Spinal cord (tissue), 3 donors: ENCODE measurements around a stretch of chr1.

DNA sequence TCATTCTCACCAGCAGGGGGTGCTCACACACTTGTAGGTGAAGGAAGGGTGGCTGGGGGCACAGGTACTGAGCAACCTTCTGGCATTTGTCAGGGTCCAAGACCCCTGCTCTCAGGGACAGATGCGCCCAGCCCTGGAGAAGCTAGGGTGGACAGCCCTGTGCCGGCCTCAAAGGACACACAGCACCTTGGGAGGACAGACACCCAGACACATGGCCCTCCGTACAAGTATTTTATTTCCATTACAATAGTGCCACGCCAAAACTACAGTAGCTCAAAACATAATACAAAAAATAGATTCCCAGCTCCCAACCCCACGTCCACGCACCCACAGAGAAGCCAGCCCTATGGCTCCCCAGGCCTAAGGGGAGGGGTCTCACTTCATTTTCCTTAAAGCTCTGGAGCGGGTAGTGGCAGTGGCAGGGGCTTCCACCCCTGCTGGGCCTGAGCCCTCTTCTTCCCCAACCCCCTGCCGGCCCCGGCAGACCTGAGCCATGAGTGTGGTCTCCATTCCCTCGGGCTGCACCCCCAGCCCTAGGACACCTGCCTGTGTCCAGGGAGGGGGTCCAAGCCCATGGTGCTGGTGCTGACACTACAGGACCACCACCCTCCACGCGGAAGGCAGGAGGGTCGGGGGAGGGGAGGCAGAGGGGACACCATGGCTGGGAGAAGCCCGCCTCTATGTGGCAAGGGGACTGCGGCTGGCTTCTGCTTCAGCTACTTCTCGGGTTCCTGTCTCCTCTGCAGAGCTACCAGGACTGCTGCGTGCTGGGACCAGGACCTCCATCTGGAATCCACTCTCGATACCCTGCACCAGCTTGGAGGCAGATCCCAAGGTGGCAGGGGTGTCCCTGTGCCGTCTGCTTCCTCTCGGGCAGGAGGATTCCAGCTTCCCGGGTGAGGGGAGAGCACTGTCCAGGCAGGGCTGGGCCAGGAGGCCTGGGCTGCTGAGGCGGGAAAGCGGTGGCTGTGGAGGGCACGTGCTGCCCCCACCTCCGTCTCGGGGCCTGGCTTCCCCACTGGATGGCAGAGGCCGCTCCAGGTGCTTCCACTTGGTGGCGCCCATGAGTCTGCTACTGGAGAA, 40.7 kb upstream of the EIF4G3 start:
- PRO-cap: no peak
- RAMPAGE, long total RNA: no peak

GRCh38 chr1:21254185-21255179, 35.8 kb downstream of the ECE1 start:
- PRO-cap: no peak
- RAMPAGE, long total RNA: no peak

DNA sequence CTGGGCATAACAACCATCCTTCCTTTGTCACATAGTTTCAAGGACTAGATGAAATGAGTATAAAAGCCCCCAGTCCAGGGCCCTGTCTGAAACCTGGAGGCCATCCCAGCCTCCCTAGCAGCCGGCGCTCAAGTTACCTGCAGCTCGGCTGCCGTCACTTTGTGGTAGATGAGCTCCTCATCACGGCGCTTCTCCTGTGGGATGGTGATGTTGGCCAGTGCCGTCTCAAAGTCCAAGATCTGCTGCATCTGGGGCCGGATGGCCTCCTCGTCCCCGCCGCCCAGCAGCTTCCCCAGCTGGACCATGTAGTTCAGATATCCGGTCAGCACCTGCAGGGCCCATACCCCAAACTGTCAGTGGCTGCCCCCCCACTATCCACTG, 34.5 kb downstream of the ECE1 start:
- PRO-cap: no peak
- RAMPAGE, long total RNA: no peak

DNA sequence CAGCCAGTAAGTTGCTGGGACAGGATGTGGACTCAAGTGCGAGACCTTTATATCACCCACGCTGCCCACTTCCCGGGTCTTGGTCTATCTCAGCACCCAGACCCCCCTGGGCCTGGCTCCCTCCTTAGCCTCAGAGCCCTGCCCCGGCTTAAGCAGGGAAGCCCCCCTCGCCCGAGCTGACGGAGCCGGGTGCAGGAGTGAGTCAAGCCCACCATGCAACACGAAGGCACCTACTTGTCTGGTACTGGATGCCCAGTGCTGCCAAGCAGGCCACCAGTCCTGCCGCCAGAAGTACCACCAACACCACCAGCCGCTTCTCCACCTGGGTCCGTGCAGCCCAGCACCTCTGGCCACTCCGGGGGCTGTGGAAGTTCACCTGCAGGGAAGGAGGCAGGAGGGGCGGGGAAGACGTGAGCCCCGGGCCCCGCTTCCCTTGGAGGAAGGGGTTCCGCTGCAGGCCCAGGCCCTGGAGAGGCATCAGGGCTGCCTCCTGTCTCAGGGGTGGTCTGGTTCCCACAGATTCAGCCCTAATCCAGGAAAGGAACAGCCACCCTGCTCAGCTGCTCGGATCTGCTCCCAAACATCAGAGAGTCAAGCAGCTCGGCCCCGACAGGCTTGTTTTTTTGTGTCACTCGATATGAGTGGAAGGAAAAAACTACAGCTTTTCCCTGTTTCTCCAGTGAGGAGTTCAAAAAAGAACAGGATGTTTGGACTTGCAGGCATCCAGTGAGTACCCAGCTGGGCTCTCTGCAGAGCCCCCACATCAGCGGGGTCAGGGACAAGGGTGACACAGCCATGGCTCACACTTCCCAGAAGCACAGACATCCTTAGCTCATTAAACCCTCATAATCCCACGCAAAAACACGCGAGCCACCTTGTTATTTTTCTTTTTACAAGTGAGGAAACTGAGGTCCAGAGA, 11.0 kb downstream of the ECE1 start:
- PRO-cap: no peak
- RAMPAGE, long total RNA: no peak

DNA sequence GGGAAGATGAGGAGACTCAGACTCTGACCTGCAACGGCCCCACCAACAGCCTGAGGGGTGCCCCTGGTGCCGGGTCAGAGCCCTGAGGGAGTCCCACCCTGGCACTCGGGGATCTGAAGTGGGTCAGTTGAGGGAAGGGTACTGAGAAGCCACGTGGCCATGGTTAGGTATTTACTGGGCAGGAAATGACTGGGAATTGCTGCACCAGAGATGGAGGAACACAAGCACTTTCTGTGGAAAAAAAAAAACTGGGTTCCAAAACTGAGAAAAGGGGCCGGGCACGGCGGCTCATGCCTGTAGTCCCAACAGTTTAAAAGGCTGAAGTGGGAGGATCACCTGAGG, 9.7 kb downstream of the ECE1 start:
- PRO-cap: no peak
- RAMPAGE, long total RNA: no peak

DNA sequence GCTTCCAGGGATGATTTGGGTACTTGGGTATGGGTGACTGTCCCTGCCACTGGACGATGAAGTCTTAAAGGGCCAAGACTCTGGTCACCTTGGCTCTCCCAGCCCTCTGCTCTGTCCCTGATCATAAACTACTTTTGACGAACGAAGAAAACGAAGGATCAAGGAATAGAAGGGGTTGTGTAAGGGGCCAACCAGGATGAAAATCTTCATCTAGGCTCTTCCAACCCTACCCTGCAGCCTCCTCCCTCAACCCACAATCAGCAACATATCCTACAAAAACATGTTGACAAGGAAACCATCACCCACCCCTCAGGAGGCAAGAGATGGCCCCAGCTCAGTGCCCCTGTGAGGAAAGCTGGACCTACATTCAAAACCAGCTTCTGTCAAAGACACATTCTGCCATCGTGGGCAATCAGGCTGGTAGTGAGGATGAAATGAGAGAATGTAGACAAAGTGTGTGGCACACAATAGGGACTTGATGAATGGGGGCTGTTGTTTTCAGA, 20.5 kb upstream of the ECE1 start:
- PRO-cap: no peak
- RAMPAGE, long total RNA: no peak

DNA sequence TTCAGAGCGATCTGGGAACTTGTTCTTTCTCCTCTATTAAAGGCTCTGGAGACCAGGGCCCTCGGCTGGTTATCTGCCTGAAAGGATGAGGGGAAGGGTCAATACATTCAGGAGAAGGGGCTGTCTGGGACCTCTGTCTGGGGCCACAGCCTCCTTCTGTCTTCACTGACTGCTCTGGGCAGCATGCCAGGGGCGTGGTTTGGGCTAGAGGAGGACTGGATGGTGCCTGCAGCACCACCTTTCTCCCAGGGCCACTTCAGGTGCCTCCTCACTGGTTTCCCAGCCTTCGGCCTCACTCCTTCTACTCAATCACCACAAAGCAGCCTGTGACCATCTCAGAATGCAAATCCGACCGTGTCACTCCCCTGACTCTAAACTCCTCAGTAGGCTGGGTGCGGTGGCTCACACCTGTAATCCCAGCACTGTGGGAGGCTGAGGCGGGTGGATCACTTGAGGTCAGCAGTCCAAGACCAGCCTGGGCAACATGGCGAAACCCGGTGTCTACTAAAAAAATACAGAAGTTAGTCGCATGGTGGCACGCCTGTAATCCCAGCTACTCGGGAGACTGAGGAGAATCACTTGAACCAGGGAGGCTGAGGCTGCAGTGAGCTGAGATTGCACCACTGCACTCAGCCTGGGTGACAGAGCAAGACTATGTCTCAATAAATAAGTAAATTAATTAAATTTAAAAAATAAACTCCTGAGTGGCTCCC, 50.1 kb upstream of the ECE1 start:
- PRO-cap: no peak
- RAMPAGE, long total RNA: no peak

DNA sequence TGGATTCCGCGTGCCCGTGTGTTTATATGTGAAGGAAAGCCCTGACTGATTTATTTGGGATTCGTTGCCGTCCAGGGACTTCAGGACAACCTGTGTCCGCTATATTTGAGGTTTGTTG, 55.9 kb upstream of the ECE1 start:
- PRO-cap: no peak
- RAMPAGE, long total RNA: no peak

DNA sequence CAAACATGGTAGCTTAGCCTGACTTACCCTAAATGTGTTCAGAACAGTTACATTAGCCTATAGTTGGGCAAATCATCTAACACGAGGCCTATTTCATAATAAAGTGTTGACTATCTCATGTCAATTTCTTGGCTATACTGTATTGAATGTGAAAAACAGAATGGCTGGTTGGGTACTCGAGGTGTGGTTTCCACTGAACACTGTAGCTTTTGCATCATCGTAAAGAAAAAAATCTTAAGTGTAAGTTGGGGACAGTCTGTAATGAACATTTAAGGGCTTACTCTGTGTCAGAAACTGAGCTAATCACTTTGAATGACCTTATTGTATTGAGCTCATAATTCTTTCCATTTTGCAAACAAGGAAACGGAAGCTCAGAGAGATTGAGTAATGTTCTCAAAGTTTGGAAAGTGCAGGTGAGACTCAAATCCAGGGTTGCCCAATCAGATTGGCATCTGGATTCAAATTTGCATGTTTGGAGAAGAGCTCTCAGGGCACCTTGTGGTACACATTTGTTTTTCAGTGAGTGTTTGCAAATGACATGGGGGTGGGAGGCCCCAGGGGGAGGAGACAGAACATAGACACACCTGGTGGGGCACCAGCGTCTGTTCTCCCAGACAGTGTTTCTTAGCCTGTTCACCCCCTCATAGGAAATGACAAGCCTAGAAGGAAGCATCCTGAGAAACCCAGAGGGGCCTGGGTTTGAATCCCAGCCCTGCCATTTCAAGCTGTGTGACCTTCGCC, 7.9 kb downstream of the ALPL start:
- PRO-cap: no peak
- RAMPAGE, long total RNA: no peak

- PRO-cap: no peak
- RAMPAGE, long total RNA: no peak
Observed at GRCh38 chr1:21547164-21547502, 37.9 kb downstream of the ALPL start.

- PRO-cap: no peak
- RAMPAGE, long total RNA: no peak
Observed at GRCh38 chr1:21574464-21575305, 65.5 kb downstream of the ALPL start.

DNA sequence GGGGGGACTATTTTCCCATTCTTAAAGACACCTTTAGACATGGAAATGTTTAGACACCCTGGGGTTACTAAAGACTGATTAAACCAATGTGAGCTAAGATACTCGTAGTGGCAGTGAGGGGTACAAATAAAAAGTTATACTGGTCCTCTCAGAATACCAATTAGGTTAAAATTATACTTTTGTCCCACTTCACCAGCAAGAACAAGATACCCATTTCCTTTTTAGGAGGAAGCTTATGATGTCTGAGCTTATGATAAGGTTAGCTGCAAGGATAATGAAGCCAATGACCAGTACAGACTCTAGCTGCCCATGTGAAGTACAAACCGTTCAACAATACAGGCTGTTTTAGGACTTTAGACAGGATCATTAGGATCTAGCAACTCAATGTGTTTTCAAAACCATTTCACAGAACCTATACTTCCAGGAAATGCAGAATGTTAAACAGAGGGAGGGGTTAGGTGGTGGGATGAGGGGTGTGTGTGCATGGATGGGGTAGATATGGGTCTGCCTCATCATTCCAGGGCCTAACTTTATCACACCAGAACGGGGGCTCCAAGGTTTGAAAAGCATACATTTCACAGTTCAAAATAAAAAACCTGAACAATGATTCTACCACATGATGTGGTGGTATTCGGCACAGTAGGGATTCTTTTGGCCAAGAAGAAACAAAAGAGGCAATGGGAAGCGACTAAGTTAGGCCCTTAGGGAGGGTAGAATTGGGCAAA, 18.5 kb upstream of the RAP1GAP start:
- PRO-cap: no peak
- RAMPAGE, long total RNA: no peak

- PRO-cap: no peak
- RAMPAGE, long total RNA: no peak
Observed at GRCh38 chr1:21703333-21703679, 34.1 kb upstream of the RAP1GAP start.

GRCh38 chr1:21705626-21706187, 36.5 kb upstream of the RAP1GAP start:
- PRO-cap: no peak
- RAMPAGE, long total RNA: no peak

DNA sequence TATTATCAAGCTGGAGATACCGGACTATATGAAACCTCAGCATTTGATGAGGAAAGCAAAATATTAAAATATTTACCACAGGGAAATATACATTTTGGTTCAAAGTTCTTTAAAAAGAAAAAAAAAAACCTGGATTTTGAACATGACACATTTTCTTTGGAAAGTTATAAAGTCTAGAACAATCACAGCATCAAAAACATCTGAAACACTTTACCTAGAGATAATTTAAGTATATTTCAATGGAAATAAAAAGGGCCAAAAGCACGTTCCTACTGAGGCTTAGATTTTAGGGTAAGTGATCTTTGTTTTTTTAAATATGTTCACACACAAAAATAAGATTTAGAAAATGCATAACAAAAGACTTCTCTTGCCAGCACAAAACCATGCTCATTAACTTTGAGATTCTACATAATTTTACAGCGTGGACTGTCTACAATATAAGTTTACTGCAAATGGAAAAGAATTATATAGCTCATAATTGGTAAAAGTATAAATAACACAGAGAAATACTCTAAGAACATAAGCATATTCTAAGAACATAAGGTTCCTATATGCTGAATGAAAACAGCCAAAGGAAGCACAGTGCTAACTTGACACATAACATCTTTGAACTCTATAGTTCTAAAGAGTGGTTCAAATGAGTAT, 56.0 kb downstream of the USP48 start:
- PRO-cap: no peak
- RAMPAGE, long total RNA: no peak

GRCh38 chr1:21852149-21853031, 40.3 kb downstream of the LDLRAD2 start:
- PRO-cap: no peak
- RAMPAGE, long total RNA: no peak

GRCh38 chr1:21884629-21885788, 52.1 kb downstream of the HSPG2 start:
- PRO-cap: no peak
- RAMPAGE, long total RNA: no peak

GRCh38 chr1:21887081-21887862, 49.8 kb downstream of the HSPG2 start:
- PRO-cap: no peak
- RAMPAGE, long total RNA: no peak

GRCh38 chr1:21896660-21897327, 40.3 kb downstream of the HSPG2 start:
- PRO-cap: no peak
- RAMPAGE, long total RNA: no peak

GRCh38 chr1:21900723-21901171, 36.4 kb downstream of the HSPG2 start:
- PRO-cap: no peak
- RAMPAGE, long total RNA: no peak